ENCODE measurements around the genes ARL5B and NEBL.

DNA sequence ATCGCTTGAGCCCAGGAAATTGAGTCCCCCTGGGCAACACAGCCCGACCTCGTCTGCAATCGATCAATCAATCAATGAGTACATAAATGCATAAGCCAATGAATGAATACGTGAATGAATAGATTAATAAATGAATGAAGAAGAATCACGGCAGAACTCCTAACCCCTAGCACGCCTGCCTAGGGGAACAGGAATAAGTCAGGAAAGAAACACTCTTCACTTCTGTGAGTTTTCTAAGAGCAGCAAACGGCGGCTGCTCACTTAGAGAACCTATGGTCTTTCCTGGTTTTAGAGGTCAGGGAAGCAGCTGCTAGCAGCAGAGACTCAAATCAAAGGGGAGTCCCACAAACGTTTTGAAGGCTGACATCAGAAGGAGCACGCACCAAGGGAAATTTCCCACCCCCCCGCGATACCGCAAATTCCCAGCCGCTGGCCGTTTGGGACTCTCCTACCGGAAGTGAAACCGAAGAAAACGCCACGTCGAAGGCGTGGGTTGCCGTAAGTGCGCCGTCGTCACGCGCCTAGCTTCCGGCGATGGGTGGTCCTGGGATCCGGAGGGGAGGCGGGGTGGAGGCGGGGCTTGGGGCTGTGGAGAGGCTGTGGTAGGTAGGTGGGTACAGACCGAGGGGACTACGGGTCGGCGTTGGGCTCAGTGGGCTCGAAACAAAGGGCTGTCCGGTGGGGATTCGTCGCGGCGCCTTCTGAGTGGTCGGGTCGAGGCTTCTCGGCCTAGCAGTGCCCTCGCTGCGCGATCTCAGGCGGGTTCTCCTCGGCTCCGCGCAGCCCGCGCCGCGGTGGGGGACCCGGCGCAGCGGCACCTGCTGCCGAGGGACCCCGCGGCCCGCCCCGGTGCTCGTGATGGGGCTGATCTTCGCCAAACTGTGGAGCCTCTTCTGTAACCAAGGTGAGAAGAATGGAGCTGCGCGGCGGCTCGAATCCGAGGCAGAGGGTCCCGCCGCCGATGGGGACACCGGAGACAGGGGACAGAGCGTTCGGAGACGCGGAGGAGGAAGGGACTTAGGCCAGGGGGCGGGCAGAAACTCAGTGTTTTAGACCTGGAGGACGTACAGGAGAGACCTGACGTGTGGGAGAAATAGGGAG lies at the start of gene ARL5B:
Gene ARL5B, plus strand, starts transcription at position 652 of the 1,101 bp plus-strand sequence.
- PRO-cap, result bidirectional peak, plus-strand start at position 685 of the sequence, minus-strand start at position 459 of the sequence; bidirectional peak, plus-strand start at position 986 of the sequence, minus-strand start at position 969 of the sequence; bidirectional peak, plus-strand start outside the sequence, minus-strand start at position 1,021 of the sequence

GRCh38 chr10:18710024-18710417 lies 50.8 kb downstream of the ARL5B start:
- PRO-cap, result no peak

DNA sequence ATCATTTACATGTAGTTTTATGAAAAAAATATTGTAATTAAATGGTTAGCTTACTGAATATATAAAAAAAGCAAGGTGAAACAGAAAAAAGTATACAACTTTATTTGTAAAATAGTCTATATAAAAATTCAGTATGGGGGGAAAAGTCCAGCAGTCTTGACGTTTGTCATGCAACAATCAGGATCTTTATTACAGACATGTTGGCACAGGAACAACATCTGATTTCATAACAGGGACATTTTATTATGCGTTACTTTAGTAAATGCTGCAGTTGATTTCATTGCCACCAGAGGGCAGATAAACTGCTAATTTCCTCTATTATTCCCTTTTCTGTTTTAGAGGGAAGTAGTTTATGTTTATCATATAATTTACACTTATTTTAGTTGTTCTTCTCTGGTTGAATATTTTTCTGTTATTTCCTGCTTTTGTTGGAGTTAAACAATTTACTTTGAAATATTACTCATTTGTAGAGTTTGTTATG lies 3.2 kb downstream of the PLXDC2 start:
- PRO-cap, result no peak

- PRO-cap, result no peak
These were observed 10.6 kb downstream of the PLXDC2 start for GRCh38 chr10:19826565-19827399.

DNA sequence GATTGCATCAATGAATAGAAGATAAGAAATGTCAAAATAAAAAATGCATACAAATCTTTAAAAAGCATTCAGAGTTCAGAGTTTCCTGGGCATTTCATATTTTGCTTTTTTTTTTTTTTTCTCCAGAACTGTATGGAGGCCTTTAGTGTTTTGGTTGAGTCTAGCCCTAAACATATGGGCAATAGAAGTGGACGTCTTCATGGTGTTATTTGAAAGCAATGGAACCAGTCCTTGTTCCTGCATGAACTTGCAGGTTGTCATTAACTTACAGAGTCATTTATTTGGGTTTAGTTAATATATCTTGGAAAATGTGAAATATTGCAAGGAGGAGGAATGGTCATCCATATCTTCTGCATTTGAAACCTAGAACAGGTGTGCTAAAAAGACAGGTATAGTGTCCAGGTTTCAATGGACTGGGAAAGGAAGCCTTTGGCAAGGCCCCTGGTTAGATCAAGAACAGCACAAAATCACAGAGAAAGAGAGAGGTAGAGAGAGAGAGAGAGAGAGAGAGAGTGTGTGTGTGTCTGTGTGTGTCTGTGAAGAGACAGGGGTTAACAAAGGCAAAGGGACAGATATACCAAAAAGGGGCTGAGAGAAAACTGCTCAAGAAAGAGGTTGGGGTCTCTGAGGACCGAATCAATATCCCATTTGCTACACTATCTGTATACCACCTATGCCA lies 17.8 kb downstream of the PLXDC2 start:
- PRO-cap, result no peak

GRCh38 chr10:19868895-19869389 lies 52.7 kb downstream of the PLXDC2 start:
- PRO-cap, result no peak

- PRO-cap, result no peak
These were observed 56.6 kb downstream of the PLXDC2 start for GRCh38 chr10:19872679-19873351.

DNA sequence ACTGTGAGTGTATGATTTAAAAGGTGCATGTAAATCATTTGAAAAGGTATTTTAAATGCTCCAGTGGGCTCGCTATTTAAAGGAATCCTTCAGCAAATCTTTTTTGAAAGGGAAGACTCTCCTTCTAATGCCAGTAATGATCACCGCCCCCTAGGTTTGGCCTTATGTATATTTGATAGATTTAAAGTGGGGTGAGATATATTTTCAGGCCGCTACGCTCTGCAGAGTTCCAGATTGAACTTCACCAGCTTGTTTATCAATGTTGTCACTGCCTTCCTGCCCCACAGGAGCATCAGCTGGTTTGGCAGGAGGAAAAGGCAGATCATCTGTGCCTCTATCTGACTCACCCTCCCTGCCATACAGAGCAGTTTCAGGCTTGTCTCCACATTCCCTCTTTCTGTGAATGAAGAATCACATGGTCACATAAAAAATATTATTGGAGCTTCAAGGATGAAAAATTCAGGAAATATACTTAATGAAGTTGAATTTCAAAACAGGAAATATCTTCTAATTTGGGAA lies 115.3 kb downstream of the PLXDC2 start:
- PRO-cap, result no peak

DNA sequence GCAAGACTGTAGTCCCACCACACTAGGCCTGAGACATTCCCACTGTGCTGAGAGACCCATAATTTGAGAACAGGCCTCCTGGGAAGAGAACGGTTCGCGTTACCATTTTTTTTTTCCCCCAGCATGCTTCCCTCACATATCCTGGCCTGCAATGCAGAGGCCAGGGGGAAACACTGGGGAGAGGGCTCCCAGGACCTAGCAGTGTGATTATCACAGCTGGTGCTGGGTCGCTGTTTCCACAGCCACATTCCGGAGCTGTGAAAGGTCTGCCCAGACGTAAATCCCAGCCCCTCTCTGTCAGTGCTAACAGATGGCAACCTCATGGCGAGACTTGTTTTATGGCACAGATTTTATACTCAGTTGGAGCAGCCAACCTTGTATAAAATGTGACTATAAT lies 150.5 kb downstream of the PLXDC2 start:
- PRO-cap, result unidirectional peak, plus-strand start at position 213 of the sequence

DNA sequence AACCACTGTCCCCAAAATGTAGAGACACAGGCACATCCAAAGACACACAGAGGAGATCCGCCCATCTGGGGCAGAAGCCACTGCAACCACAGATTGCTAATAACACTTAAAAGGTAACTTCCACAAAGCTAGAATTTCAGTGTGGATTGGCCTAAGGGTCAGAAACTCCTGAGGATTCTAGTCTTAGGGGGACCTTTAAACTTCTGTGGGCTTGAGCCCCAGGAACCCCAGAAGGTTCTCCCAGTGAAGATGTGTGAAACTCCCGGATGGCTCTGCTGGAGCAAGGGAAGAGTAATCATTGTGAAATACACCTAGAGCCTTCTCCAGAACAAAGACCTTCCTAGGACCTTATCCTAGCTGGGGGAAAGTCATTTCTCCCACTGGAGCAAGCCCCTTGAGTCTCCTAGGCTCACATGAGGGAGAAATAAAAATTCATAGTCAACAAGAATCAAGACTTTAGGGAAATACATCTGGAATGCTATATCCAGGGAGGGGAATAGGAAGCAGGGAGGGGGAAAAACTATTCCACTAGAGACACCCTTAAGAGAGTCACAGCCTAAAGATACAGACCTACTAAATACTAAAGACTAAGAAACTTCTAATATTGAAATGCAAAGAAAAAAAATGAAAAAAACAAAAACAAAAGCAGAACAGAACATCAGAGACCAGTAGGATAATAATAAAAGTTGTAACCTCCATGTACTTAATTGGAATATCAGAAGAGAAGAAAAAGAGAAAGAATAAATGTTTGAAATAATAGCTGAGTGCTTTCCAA lies 264.7 kb downstream of the PLXDC2 start:
- PRO-cap, result no peak

DNA sequence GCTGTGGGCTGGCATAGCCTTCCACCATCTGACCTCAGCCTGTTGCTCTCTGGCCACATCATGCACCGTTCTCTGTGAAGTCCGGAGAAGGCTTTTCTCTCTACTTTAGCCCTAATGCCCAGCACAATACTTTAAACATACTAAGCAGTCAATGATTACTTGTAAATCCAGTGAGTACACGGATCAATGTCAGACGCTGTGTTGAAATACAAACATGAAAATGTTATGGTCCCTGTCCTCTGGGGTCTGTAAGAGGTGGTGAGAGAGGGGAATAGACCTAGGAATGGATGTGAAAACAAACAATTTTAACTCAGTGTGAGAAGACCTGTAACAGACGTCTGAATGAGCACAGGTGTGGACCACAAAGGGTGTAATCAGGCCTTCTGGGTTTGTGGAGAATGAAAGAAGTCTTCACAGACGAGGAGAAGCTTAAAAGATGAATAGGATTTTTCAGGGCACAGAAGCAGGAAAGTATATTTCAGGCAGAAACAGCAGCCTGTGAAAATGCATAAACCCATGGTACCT lies 298.1 kb downstream of the PLXDC2 start:
- PRO-cap, result no peak

GRCh38 chr10:20123692-20124504 lies 307.7 kb downstream of the PLXDC2 start:
- PRO-cap, result no peak

DNA sequence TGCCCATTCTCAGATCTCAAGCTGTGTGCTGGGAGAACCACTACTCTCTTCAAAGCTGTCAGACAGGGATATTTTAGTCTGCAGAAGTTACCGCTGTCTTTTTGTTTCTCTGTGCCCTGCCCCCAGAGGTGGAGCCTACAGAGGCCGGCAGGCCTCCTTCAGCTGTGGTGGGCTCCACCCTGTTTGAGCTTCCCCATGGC lies 432.1 kb downstream of the NEBL start:
- PRO-cap, result unidirectional peak, minus-strand start at position 75 of the sequence

- PRO-cap, result no peak
These were observed 365.7 kb downstream of the NEBL start for GRCh38 chr10:20531190-20532015.

DNA sequence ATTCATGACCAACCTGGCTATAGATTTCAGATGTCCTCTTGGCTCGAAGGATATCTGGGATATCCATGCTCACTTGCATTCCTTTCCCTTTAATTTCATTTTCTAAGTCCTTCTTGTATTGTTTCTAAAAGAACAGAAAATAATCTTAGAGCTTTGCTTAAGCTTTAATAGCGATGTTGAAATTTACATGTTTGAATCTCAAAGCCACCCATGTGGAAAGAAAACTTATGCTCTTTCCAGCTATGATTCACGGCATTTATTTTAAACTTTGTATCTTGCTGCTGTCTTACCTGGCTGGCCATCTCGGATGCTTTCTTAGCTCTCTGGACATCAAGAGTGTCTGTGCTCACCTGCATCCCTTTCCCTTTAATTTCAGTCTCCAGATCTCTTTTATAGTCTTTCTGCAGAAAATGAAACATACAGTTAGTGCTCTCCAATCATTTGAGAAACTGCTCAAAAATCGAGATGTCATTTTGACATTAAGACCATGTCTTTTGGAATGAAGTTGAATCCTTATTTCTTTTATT lies 65.9 kb downstream of the NEBL start:
- PRO-cap, result no peak

DNA sequence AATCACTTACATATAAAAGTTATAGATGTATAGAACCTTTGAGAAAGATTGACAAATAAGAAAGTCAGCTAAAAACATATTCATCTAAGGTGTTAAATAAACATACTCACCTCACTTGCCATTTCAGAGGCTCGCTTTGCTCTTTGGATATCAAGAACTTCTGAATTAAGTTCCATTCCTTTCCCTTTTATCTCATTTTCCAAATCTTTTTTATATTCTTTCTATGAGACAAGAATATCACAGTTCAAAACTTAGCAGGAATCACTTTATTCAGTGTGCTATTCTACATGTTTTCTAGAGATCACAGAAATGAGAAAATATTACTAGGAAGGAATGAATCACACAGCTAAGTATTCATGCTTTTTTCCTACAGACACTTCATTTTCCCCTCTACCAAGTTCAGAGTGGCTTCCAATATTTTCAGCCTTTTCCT lies 56.5 kb downstream of the NEBL start:
- PRO-cap, result no peak

GRCh38 chr10:20896602-20897567 lies at the start of gene NEBL:
Gene NEBL, minus strand, starts transcription at chr10:20897311.
- PRO-cap, result no peak

- PRO-cap, result no peak
These were observed 33.0 kb upstream of the NEBL start for GRCh38 chr10:20929993-20930638.

- PRO-cap, result no peak
These were observed 33.7 kb upstream of the NEBL start for GRCh38 chr10:20930696-20931330.

- PRO-cap, result bidirectional peak, plus-strand start at chr10:21174289, minus-strand start at chr10:21174091; bidirectional peak, plus-strand start at chr10:21174578, minus-strand start at chr10:21174320
These were observed 276.9 kb upstream of the NEBL start for GRCh38 chr10:21173758-21174742.